Fibroblast of the aortic adventitia (primary cell): ENCODE measurements around a stretch of chr15.

GRCh38 chr15:69666384-69667569 is 214.2 kb downstream of the RPLP1 start:
- CAGE, long polyA plus RNA, result no peak

DNA sequence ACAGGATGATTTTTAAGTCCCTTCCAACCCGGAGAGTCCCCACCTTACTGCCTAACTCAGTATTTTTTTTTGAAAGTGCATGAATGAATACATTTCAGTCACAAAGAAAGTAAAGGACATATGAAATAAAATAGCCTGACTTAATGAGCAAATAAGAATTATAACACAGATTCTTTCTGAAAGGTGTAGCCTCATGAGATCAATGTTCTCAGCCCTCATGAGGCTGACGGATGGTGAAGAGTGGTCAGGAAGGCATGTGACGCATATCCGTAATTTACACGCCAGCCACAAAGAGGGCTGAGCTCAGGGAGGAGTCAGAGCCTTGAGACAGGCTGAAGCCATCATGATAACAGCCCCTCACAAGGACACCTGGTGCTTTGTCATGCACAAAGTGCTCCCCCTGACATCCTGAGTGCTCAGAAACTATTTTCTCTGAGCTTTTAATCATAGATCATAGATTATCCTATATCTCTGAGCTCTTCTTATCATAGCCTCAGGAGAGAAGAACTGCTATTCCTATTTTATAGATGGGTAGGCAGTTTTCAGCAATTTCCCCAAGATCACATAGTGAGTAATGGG is 266.9 kb downstream of the RPLP1 start:
- CAGE, long polyA plus RNA, result no peak

GRCh38 chr15:70043988-70044373 is 53.7 kb downstream of the TLE3 start:
- CAGE, long polyA plus RNA, result no peak

DNA sequence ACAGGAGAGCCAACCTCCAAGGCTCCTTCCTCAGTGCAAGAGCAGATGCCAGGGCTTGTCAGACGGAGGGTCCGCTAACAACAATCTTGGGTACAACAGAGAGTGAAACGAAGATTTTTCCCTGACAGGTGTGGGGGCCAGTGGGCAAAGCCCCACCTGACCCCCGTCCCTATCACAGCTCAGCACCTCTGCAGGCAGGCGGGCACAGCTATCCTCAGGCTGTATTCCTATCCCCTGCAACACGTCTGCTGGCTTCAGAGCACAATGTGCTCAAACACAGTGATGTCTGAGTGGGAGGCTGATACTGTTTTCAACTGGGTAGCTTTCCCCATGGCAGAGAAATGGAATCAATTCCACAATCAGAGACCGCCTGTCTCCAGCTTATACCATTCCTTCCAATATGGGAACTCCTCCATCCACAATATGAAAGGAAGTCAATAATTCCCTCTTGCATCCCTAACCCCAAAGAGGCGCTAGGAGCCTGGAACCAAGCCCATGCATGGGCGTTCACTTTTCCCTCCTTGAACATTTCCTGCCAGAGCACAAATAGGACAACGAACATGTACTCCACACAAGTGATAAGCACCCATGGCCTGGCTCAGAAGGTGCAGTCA is 27.9 kb downstream of the TLE3 start:
- CAGE, long polyA plus RNA, result no peak

GRCh38 chr15:70094617-70095155 is 3.0 kb downstream of the TLE3 start:
- CAGE, long polyA plus RNA, result no peak

DNA sequence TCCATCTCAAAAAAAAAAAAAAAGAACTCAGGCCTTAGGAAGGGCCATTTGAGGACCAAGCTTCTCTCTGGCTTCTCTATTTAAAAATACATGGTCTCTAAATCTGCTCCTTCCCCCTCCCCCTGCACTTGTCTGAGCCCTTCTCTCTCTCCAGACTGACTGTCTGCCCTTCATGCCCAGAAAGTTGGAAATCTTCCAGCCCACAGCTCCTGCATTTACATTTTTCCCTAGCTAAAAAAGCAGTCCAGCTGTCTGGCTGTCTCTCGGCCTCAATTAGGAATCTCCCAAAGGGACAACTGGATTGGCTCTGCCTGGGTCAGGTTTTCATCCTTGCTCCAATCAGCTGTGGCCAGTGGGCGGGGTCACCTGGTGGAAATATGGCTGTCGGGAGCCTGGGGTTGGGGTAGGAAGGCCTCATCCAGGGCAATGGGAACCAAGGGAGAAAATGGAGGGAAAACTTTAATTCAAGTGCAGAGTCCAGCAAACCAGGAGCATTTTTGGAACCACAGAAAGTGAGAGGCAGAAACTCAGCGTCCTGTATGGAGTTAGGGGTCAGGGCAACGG is 50.8 kb upstream of the TLE3 start:
- CAGE, long polyA plus RNA, result no peak

DNA sequence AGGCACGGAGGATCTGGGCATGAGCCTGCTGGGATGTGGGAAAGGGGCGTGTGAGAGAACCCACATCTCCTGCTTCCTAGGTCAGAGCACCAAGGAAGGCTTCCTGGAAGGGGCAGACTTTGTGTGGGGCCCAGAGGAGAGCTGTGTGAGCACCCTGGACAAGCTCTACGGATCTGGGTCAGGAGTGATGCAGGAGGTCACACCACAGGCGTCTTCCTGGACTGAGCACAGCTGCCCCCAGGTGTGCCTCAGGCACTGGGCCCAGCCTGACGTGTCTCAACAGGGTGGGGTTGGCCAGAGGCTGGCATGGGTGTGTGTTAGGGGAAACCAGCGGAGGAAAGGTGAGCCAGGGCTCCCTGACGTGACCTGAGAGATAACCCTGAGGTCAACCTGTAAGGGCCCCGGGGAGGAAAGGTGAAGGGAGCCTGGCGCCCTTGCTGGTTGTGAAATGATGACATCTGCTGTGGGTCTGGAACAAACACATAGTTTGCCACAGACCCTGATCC is 100.1 kb upstream of the TLE3 start:
- CAGE, long polyA plus RNA, result no peak

DNA sequence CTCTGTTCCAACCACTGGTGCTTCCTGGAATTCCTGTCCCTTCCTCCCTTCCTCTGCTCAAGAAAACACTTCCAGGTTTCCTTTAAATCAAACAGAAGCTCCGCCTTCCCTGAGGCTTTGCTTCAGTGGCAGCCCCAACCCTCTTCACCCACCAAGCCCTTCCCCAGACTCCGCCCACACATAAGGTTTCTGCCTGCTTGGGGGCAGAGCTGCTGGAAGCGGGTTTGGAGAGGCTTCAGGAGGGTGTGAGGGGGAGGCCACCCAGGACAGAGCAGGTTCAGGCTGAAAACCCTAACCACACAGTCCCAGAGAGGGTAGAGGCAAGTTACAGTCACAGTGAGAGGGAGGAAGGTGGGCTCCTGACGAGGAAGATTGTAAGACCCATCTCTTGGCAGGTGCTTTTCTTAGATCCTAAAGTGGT is 150.9 kb upstream of the TLE3 start:
- CAGE, long polyA plus RNA, result no peak

DNA sequence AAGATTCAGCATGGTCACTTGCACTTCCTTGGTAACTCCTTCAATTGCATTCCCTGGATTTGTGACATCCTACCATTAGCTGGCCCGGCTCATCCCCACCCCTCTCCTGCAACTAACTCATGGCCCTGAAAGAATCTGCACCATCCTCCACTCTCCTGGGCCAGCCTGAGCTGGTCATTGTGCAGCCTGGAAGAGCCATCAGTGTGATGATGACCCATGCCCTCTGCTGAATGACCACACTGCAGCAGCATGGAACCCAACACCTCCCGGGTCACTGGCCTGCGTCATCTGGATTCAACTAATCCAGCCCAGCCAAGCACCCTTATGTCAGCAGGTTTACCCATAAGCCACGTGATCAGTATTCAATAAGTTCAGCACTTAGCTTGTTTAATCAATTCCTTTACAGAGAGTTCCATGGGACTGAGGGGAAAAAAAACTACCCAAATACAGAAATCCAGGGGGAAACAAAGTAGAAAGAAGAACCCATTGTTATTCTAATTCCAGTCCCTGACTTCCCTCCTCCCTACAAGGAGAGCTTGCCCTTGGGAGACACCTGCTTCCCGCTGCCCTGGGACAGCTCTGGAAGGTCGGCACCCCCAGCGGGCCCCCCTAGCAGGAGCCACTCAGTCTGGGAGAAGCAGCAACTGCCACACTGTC is 309.0 kb upstream of the TLE3 start:
- CAGE, long polyA plus RNA, result no peak

GRCh38 chr15:70726713-70727382 is 36.5 kb downstream of the UACA start:
- CAGE, long polyA plus RNA, result no peak

DNA sequence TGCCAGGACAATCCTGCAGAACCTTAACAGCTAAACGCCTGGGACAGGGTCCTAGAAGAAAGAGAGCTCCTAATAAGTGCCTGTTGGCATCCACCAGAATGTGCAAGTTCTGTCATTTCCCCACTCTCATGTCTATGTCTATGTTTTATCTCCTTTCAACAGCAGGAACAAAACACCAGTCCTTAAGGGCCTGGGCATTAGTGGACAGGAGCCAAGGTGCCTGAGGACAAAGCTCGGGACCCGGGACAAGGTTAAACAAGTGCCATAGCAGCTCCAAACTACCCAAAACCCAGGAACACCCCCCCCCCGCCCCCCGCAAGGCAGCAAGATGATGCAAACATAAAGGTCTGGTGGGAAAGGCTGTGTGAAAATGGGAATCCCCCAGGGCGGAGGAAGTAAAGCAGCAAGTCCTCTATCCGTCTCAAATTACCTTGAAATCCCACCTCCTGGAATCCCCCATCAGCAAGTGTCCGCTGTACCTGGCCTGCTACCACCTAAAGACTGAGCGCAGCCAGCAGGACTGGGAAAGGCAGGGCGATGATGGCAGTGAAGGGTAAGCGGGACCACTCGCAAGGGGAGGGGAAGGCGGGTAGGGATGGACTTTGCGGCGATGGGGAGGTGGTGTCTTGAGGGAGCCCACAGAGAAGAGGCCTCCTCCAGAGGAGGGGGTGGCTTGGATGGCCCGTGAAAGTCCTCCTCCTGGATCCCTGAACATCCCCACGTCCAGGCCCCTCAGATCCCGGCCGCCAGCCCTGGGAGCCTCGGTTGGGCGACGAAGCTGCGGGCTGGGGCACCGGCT is 841 bp downstream of the LARP6 start:
- CAGE, long polyA plus RNA, result no peak

- CAGE, long polyA plus RNA, result no peak
Measured at GRCh38 chr15:71008267-71008735, 107.0 kb upstream of the THSD4 start.

GRCh38 chr15:71294518-71295691 is 179.6 kb downstream of the THSD4 start:
- CAGE, long polyA plus RNA, result no peak

GRCh38 chr15:71511982-71513025 is 298.1 kb upstream of the NR2E3 start:
- CAGE, long polyA plus RNA, result no peak

DNA sequence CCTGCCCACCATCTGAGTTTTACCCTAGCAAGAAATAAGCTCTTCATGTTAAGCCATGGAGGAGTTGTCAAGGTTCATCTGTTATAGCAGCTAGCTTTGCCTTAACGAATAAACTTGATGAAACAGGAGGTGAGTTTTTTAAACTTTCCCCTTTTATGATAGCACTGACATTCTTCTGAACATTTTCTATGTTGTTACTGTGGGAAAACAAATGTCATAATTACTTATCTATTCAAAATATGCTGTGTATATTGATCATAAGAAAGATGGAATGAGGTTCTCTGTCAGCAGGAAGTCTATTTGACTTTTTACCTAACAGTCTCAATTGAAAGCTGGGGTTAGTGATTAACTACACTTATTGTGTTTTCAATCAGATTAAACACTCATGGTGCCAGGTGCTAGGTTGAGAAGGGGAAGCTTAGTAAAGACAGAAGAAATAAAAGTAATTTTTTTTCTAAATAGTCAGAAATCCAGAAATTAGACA is 281.1 kb upstream of the NR2E3 start:
- CAGE, long polyA plus RNA, result no peak

DNA sequence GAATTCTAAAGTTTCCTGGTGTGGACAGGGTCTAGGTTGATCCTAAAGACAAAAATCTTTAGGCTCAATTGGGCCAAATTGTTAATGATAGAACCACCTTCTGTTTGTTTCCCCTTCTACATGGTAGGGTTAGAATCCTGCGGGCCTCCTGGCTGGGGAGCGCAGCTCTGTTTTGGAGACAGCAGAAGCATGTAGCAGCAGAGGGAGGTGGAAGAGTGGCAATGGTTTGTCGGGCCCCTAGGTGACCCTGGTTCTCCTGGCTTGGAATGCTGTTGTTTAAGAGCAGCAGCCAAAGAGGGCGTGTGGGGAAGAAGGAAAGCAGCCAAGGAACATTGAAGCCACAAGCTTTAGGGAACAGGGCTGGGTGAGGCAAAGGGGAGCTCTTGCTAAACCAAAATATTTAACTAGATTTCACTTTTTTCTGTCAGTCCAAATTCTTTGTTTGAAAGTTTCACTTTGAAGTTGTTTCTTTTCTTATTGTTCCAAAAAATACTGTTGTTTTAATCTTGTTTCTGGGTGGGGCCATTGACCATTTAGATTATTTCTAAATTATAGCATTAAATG is 213.7 kb upstream of the NR2E3 start:
- CAGE, long polyA plus RNA, result no peak

- CAGE, long polyA plus RNA, result no peak
Measured at GRCh38 chr15:71676692-71677086, 133.7 kb upstream of the NR2E3 start.

GRCh38 chr15:71690327-71691017 is 119.9 kb upstream of the NR2E3 start:
- CAGE, long polyA plus RNA, result no peak

- CAGE, long polyA plus RNA, result no peak
Measured at GRCh38 chr15:72116526-72117034, 1.4 kb downstream of the MYO9A start.

- CAGE, long polyA plus RNA, result no peak
Measured at GRCh38 chr15:72209449-72210126, 12.0 kb upstream of the GRAMD2A start.